Epidermal melanocyte (primary cell): ENCODE measurements around the genes TGFBR3, BTBD8 and BCAR3.

- RRBS: no CpG with 5 or more reads among the region's 18 CpGs
Measured at GRCh38 chr1:91826709-91827676, 59.0 kb downstream of the TGFBR3 start.

DNA sequence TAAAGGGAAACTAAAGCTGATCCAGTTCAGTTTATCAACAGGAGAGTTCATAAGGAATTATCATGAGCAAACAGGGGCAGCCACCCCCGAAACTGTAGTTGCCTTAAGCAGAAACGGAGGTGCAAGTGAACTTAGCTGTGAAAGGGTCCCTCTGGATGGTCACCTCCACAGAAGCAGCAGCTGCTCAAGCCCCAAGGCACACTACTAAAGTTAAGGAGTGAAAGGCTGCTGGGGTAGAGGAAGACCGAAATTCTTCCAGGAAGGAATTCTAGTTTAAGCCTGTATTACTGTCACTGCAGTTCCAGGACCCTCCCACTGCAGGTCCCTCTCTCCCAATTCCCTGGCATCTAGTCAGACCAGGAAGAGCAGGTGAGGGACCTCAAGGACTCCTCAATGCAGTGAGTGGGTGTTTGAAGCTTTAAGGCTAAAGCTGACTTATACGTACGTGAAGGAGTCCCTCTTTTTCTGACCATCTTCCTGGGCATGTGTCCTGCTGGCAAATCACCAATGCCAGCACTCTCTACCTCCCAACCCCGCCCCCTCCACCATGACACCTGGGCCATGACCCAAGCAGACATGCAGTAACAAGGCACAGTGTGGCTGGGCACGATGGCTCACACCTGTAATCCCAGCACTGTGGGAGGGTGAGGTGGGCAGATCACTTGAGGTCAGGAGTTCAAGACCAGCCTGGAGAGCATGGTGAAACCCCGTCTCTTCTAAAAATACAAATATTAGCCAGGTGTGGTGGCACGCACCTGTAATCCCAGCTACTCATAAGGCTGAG is 57.3 kb downstream of the TGFBR3 start:
- RRBS: no CpG with 5 or more reads among the region's 9 CpGs

DNA sequence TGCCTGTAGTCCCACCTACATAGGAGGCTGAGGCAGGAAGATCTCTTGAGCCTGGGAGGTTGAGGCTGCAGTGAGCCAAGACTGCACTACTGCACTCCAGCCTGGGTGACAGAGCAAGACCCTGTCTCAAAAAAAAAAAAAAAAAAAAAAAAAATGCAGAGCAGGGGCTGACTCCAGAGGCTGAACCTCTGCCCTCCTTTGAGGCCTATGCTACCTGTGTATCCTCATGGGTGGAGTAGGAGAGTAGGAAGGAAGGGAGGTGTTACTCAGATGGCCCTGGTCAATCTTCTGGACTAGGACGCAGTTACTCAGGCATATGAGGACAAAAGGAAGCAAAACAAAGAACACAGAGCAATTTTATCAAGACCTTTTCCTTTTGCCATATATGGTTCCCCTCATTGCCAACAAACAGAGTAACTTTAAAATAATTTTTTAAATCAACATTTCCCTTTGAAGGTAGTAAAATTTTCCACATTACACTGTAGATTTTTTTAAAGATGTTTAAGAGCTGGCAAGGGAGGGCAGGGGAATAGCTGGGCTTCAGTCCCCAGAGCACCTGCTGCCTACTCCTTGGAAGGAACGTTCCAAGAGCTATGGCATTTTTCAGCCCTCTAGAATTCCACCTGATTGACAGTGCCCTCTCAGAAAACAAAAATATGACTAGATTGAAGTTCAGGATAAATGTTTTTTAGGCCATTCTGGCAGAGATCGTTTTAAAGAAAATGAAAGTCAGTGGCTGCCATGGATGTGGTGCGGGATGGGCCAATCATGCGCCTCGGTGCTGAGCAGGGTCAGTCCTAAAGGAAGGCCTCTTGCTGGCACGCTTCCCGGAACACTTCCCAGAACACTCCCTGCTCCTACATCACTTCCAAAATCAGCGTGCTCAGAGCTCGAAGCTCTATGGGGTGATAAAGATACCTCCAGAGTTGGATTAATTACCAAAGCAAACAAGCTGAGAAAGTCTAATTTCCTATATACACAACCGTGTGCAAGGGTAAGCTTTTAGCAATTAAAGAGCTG is 35.0 kb downstream of the TGFBR3 start:
- RRBS: no CpG with 5 or more reads among the region's 11 CpGs

GRCh38 chr1:91885804-91886620 is at the start of gene TGFBR3:
Gene TGFBR3 (minus strand): TSS chr1:91886151.
- RRBS: 2% methylated on average over 44 of the region's 85 CpGs

DNA sequence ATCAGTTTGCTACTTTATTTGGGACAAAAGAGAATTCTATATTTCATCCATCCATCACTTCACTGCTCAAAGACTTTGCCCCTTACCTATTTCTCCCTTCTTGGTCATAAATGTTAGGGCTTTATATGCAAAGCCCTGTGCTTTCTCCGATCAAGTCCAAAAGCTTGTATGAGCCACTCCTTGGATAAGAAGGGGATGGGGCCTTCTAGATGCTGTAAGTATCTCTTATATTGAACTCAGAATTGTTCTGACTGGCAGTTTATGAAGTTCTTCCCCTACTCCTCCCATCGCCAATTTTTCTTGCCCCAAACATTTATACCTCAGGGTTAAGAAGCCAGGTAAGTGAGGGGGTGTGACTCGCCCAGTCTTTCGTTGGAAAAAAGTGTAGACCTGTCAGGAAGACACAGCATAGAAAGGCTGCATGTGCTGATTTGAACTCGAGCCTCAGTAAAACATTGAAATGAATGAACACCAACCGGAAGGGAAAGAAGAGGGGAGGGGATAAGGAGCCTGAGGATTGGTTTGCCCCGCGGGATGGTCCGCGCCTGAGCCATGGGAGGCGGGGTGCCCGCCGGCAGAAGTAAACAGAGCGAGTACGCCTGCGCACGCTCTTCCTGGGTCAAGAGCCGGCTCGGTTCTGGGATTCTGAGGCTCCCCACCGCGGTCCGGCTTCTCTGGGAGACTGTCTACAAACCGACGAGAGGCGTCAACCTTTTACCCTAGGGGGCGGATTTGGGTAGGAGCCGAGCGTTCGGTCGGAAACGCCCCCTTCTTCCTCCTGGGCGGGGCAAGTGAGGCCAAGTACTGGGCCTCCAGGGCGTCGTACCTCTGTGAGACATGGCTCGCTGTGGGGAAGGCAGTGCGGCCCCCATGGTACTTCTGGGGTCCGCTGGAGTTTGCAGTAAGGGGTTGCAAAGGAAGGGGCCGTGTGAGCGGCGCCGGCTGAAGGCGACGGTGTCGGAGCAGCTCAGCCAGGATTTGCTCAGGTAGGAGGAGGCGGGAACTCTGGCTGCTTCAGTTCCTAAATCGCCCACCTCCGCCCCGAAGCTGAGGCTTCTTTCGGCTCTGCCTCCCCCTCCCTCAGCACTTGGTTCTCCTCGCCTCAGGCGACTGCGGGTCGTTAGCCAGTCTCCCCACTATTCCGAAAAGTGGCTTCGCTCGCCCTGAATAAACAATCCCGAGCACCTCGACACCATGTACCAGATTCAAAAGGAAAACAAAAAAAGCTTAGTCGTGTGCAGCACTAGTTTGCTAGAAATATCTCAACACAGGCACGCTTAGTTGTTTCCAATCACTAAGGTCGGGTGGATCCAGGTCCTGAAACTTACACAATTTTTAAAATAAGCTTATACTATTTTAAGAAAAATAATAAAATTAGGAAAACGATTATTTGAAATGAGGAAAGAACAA is at the start of gene BTBD8:
Gene BTBD8 (plus strand): TSS at position 611 of the 1,410 bp plus-strand sequence.
- RRBS: 4% methylated on average over 15 of the region's 62 CpGs

- RRBS: no CpG with 5 or more reads among the region's 7 CpGs
Measured at GRCh38 chr1:92359419-92359859, 60.6 kb downstream of the RPAP2 start.

DNA sequence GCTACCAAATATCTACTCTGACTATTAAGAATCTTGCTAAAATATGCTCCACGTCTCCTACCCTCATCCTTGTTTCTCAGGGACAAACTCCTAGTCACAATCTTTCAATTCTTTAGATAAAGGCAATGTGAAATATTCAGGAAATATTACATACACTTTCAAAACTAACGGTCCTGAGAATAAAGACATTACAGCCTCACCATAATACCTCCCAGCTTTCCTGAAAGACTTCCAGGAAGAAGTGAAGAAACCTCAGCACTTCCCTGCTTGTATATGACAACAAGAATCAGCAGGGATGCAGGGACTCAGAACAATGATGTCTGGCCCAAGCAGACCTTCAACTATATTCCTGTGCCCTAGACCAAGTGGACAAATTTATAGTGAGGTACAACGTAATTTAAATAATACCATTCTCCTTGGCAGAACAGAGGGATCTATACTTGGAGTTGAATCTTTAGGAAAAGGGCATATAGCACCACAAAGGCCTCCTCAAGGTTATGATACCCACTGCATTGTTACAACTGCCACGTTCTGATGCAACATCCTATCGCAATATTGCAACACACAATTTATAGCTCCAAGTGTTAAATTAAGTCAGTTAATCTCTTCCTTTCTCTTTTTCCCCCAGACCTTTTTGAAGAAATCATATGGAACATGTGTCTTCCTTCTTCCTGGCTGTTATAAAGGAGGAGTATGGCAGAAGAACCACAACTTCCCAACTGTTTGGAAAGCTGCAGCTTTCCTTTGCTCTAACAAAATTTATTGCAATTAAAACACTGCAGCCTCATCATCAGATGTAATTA is 29.0 kb upstream of the GFI1 start:
- RRBS: no CpG with 5 or more reads among the region's 5 CpGs

DNA sequence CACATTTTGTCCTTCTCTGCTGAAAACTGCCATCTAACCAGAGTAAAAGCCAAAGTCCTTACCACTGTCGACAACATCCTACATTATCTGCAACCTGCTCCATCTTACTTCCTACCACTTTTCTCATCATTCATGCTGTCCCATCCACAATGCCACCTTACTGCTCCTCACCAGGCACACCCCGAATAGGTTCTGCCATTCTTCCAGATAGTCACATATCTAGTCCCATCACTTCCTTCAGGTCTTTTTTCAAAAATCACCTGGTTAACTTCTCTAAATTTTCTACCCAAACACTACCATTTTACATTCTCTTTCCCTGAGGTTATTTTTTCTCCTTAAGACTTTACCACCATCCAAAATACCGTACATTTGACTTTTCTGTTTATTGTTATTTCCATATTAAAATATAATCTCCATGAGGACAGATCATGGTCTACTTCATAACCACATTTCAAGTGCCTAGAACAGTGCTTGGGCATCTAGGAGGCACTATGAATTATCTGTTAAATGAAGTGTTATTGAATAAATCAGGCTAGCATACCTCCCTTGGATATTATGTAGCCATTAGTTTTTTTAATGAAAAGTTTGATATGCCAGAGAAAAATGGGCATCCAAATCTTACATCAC is 112.6 kb downstream of the EVI5 start:
- RRBS: no CpG with 5 or more reads among the region's 3 CpGs

DNA sequence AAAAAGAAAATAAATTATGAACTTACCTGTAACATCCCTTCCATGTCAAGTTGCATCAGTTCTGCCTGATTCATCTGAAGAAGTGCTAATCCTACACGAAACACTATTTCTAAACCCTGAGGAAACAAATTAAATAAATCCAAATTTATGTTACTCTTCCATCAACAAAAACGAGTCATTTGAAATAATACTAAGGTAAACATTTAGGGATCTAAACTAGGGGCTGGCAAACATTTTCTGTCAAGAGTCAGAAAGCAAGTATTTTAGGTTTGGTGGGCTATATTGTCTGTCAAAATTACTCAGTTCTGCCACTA is 90.7 kb downstream of the EVI5 start:
- RRBS: no CpG with 5 or more reads among the region's 2 CpGs

GRCh38 chr1:92843275-92844558 is 11.9 kb downstream of the RPL5 start:
- RRBS: no CpG with 5 or more reads among the region's 10 CpGs

GRCh38 chr1:92960208-92960998 is 859 bp downstream of the DIPK1A start:
- RRBS: no CpG with 5 or more reads among the region's 27 CpGs

DNA sequence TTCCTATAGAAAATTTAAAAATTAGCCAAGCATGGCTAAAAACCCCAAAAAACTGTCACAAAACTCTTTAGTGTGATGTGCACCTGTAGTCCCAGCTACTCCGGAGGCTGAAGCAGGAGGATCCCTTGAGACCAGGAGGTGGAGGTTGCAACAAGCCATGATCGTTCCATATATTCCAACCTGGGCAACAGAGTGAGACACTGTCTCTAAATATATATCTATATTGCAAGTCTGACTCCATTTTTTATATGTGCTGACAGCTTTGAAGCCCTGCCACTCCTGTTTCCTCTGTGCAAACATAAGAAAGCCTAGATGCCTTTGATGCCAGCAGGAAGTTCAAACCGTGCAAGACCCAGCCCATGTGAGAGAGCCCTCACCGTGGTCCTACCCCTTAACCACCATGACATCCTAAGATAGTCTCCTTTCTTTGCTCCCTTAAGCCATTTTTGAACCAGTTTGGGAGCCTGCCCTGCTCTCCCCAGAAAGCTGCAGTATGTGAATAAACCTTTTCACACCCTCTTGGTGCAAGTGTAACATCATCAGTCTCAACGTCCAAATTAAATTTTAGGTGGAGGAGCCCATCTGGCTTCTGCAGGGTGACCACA is 3.7 kb upstream of the DIPK1A start:
- RRBS: no CpG with 5 or more reads among the region's 5 CpGs

DNA sequence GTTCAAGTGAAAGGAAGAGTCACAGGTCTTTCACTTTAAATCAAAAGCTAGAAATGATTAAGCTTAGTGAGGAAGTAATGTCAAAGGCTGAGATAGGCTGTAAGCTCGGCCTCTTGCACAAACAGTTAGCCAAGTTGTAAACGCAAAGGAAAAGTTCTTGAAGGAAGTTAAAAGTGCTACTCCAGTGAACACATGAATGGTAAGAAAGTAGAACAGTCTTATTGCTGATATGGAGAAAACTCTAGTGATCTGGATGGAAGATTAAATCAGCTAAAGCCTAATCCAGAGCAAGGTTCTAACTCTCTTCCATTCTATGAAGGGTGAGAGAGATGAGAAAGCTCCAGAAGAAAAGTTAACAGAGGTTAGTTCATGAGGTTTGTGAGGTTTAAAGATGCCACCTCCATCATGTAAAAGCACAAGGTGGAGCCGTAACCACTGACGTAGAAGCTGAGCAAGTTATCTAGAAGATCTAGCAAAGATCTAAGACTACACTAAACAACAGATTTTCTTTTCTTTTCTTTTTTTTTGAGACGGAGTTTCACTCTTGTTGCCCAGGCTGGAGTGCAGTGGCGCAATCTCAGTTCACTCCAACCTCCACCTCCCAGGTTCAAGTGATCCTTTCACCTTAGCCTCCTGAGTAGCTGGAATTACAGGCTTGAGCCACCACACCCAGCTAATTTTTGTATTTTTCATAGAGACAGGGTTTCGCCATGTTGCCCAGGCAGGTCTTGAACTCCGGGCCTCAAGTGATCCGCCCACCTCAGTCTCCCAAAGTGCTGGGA is 19.9 kb upstream of the DIPK1A start:
- RRBS: no CpG with 5 or more reads among the region's 9 CpGs

DNA sequence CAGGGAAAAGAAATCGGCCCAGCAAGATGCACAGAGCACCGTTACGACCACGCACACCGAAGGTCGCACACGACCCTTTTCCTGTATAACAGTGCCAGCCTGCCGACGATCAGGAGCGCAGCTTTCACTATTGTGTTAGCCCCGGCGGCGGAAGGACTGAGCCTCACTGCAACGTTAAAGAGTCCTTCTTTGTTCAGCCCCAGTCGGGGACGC is 214 bp upstream of the MTF2 start:
- RRBS: no CpG with 5 or more reads among the region's 16 CpGs

DNA sequence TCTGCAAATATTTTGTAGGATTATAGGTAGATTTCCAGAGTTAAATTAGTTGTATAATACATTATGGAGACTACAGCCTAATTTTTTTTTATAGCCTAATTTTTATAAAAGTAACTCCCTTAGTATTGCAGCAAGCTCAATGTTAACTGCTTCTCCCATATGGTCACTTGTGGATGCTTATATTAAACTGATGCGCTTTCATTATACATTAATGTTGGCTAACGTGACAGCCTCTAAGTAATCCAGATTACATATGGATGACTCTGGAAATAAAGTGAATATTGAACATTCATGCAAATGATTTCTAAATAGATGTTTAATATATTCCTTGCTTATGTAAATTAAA is 14.8 kb upstream of the DR1 start:
- RRBS: no CpG with 5 or more reads among the region's 2 CpGs

DNA sequence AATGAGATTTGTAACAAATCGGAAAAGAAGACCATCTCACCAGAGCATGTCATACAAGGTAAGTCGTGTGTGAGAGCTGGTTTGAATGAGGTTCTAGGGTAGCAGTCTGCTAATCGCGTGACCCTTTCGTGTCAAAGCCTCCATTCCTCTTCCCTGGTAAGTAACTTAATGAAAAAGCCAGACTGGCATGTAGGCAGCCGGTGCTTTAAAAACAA is 1.0 kb downstream of the DR1 start:
- RRBS: no CpG with 5 or more reads among the region's 6 CpGs

- RRBS: 2% methylated on average over 62 of the region's 73 CpGs
Measured at GRCh38 chr1:93448331-93449001, 548 bp downstream of the FNBP1L start.

DNA sequence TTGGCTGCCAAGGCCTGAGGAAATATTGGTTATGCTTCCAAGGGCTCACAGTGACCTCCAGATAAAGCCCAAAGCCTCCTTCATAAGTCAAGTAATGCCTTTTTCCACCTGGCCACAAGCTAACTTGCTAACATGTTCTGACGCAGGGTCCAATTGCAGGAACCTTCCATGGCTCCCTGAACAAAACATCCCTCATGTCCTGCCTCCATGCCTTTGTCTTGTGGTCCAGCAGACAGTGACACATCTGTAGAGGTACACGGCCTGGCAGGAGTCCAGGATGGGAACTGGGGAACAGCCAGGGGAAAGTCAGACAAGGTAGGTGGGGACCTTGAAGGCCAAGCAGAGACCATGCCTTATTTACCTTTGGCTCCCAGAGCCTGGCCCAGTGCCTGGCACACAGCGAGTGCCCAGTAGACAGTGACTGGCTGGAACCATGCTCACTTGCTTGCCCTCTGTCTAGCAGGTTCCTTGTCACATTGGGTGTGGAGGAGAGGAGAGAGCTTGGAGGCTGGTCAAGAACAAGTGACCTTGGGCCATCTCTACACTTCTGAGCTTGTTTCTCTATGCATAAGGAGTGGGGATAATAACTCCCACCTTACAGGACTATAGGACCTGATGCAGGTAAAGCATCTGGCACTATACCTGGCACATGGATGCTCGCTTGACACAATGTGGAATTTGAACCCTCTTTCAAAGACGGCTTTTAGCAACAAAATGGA is 81.0 kb downstream of the BCAR3 start:
- RRBS: no CpG with 5 or more reads among the region's 5 CpGs

DNA sequence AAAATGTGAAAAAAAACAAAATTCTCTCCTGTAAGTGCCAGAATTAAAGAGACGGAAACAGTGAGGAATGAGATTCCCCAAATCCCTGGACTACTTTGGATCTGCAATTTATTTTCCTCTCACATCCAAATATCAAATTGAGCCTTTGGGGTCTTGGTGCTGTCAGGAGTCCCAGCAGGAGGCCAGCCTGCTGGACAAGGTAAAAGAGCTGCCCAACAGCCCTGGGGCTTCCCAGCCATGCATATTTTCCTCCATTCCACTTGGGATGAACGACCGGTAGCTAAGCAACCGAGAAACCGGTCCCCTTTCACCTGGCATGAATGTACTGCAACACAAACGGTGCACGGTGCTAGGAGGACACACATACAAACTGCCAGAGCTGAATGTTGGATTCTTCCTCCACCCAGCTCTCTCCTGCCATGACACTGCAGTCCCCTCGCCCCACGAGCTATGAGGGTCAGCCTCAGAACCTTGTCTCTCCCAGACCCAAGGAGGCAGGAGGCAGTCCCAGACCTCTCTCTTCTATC is 42.7 kb downstream of the BCAR3 start:
- RRBS: no CpG with 5 or more reads among the region's 9 CpGs

GRCh38 chr1:93681504-93682452 is at the start of gene BCAR3:
Gene BCAR3 (minus strand): TSS chr1:93681837.
- RRBS: 2% methylated on average over 40 of the region's 78 CpGs